Cerebellum (tissue), 5 donors: ENCODE measurements around a stretch of chr3.

DNA sequence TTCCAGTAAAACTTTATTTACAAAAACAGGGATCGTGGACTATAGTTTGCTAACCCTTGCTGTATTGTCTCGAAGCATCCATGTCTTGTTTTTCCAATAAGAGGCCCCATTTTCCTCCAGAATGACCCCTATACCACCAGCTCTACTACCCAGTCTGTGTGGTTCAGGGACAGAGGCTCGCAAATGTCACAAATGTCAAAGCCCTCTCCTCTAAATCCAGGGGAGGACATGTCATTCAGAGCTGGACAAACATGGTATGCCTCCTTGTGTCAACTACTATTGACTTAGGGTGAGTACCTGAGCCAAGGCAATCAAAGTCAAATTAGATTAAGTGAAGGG, 186.8 kb upstream of the EOMES start:
- PRO-cap, 3 experiments = no peak in any of the 3 experiments
- RAMPAGE, long total RNA = no peak

GRCh38 chr3:28243459-28244094, 2.2 kb downstream of the CMC1 start:
- PRO-cap, 3 experiments = no peak in any of the 3 experiments
- RAMPAGE, long total RNA = no peak

DNA sequence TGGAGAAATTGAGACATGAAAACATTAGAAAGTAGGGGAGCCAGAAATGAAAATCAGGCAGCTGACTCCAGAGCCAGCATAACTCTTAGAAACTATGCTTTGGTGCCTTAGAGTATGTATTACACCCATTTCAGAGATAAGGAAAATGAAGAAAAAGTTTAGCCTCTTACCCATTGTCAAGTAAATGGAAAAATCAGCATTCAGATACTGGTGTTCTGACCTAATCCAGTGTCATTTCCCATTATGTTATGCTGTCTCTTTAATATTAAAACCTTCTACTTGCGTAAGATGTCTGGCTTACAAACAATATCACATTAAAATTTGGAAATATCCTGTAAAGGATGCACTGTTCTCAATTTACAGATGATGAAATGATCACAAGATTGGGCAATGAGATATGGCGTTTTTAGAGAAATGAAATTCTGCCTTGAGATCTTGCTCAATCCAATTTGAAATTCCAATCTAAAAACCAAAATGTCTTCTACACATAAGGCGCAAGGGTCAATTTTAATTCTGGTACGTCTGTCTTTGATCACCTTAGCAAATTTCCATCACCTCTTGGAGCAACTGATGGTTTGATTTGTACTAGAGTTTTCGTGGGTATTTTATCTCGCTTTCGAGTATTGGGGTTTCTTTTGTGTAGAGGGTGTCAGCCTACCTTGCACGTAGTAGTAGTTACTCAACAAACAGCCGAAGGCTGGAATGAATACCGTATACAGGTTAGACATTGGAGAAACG, 937 bp upstream of the ZCWPW2 start:
- PRO-cap, 3 experiments = no peak in any of the 3 experiments
- RAMPAGE, long total RNA = no peak

DNA sequence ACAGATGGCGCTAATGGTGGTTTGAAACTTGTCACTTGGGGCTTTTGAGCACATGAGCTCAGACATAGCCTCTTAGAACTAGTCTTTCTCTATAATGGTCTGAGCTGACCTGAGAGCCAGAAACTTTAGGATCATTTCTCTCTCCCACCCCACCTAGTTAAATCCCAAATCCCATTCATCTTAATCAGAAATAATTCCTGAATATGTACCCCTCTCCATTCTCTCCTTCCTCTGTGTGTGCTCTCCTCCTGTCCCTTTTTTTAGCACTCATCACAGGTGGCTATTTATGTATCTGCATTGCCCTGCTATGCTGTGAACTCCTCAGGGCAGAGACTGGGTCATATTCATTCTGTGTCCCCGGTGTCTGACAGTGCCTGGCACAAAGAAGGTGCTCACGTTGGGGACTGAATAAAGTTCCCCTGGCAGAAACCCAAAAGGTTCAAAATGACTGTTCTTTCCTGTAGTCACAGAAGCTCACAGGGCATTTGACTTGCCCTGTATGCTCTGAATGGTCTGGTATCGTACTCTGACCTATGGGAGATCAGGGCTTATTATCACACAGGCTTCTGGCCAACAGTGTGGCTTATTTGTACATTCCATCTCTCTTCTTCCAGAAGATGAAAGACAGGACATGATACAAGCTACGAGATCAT, 319.3 kb upstream of the AZI2 start:
- PRO-cap, 3 experiments = no peak in any of the 3 experiments
- RAMPAGE, long total RNA = no peak

DNA sequence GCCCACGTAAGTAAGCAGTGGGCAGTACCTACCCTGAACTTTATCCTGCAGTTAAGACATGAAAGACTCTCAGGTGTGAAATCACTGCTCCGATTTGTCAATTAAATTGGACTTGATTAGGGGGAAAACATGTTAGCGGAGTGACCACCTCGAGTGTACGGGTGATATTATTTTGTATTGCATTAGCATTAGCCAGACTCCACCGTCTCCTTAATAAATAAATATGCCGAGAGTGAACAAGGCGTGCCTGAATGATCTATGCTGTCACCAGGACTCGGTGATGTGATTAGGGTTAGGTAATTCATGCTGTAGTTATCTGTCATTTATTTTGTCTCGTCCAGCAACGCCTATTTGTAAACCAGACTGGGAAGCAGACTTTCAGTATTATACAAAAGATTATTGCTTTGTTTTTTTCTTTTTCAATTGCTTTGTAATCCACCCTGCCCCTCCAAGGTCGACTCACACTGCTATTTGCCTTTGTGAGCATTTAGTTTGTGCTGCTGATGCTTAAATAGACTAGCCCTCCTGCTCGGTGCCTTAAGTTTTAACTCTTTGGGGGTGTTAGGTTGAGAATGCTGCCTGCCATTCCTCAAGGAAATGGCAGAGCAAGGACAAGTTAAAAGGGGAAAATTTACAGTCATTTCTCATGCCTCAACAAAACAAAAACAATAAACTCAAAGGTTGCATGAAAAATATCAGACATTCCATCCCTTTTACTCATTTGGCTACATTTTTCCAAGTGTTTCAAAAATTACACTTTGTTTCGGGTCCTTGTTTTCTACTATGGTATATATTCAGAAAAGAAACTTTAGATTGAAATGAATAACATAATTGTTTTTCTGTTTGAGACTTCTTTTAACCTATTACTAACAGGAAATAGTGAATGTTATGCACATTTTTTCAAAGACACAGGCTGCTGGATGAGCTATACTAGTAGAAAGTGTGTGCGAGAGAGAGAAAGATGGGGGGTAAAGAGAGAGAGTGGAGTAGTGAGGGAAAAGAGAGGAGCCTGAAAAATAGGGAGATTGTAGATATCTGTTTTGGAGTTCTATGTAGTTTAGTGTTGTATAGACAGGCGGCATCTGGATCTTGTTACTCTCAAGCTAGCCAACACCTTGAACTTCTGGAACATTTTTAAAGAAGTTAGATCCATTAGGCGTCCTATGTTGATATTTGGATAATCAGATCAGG, 2.0 kb downstream of the RBMS3 start:
- PRO-cap, 3 experiments = no peak in any of the 3 experiments
- RAMPAGE, long total RNA = no peak

GRCh38 chr3:29311648-29312270, 30.9 kb downstream of the RBMS3 start:
- PRO-cap, 3 experiments = no peak in any of the 3 experiments
- RAMPAGE, long total RNA = no peak

GRCh38 chr3:29616423-29617062, 335.7 kb downstream of the RBMS3 start:
- PRO-cap, 3 experiments = no peak in any of the 3 experiments
- RAMPAGE, long total RNA = no peak

DNA sequence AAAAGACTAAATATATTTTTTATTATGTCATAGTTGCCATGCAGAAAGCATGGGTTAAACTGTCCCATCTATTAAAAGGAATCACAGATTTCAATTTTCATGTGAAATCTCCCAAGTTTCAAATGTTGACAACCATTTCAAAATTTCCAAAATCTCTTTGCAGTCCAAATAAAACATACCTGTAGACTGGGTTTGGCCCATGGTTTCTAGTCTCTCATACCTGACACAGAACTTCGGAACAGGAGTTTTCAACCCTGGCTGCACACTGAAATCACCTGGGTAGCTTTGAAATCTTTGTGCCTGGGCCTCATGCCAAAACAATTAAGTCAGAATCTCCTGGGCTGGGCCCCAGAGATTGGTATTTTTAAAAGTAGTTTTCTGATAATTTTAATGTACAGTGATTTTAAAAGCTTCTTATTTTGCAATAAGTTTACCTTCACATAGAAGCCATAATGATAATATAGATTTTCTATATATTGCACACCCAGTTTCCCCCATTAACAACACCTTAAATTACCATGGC, 476.5 kb downstream of the RBMS3 start:
- PRO-cap, 3 experiments = no peak in any of the 3 experiments
- RAMPAGE, long total RNA = no peak

DNA sequence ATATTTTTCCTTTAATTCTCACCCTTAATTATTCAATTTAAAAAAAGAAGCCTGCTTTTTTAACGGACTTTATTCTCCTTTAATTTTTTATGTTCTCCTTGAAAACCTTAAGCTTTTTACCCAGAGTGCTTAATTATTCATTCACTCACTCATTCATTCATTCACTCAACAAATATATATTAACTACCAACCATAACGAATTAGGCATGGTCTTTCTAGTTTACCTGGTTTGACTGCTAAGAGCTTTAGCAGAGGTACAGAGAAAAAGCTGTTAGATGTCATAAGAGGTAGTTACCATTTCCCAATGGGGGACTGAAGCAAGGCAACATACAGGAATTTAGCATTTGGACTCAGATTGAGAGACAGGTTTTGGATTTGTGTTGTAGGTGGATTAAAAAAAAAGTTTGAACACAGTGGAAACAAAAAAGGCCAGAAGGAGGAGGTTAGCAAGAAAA, 634.9 kb upstream of the TGFBR2 start:
- PRO-cap, 3 experiments = no peak in any of the 3 experiments
- RAMPAGE, long total RNA = no peak

- PRO-cap, 3 experiments = no peak in any of the 3 experiments
- RAMPAGE, long total RNA = no peak
Observed at GRCh38 chr3:30289351-30289784, 317.0 kb upstream of the TGFBR2 start.

- PRO-cap, 3 experiments = no peak in any of the 3 experiments
- RAMPAGE, long total RNA = no peak
Observed at GRCh38 chr3:30426096-30426632, 180.2 kb upstream of the TGFBR2 start.

DNA sequence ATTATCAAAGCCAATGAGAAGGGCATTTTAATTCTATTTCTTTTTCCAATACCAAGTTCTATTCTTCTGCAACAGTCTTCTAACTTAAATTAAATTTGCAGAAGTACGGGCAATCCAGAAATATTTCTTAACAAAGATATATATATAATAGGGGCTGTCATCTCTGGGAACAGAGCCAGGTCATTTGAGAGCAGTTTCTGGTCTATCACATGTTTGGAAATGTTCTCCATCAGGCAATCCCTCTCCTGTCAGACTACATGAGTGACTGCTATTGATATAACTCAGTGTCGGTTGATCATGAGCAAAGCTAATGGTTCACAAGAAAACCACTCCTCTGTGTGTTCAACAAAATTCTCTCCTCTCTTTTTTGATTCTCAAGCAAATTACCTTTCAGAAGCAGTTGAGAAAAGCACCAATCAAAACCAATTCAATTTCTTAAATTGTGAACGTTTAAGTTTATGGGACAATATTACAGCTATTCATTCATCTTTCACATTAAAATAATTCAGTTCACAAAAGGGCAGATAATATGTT, 153.0 kb upstream of the TGFBR2 start:
- PRO-cap, 3 experiments = no peak in any of the 3 experiments
- RAMPAGE, long total RNA = no peak

- PRO-cap, 3 experiments = no peak in any of the 3 experiments
- RAMPAGE, long total RNA = no peak
Observed at GRCh38 chr3:30518137-30519050, 88.0 kb upstream of the TGFBR2 start.

DNA sequence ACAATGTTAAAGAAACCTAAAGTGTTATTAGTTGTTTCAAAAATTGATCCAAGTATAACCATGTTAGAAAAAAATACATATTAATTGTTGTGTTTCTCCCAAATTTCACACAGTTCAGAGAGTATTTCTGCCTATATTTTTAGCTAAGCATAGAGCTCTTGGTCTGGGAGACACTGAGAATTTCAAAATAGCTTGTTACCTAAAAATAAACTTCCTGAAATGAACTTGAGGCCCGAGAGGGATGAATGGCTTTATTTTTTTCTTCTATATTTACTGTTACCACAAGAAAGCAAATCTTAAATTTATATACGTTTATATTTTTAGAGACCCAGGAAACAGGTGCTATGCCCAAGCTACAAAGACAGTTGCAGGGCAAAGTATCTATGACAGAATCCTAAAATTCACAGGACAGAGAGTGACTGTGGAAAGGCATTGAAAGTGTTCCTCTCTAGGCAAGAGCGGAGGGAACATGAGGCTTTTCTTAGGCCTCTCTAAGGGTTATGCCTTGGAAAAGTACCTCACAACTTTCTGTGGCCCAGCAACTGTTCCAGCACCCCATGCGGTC, 36.4 kb downstream of the TGFBR2 start:
- PRO-cap, 3 experiments = no peak in any of the 3 experiments
- RAMPAGE, long total RNA = no peak

- PRO-cap, 3 experiments = no peak in any of the 3 experiments
- RAMPAGE, long total RNA = no peak
Observed at GRCh38 chr3:30655100-30655840, 48.9 kb downstream of the TGFBR2 start.

GRCh38 chr3:30659337-30660091, 53.1 kb downstream of the TGFBR2 start:
- PRO-cap, 3 experiments = no peak in any of the 3 experiments
- RAMPAGE, long total RNA = no peak

- PRO-cap, 3 experiments = no peak in any of the 3 experiments
- RAMPAGE, long total RNA = no peak
Observed at GRCh38 chr3:30666851-30667405, 60.5 kb downstream of the TGFBR2 start.

DNA sequence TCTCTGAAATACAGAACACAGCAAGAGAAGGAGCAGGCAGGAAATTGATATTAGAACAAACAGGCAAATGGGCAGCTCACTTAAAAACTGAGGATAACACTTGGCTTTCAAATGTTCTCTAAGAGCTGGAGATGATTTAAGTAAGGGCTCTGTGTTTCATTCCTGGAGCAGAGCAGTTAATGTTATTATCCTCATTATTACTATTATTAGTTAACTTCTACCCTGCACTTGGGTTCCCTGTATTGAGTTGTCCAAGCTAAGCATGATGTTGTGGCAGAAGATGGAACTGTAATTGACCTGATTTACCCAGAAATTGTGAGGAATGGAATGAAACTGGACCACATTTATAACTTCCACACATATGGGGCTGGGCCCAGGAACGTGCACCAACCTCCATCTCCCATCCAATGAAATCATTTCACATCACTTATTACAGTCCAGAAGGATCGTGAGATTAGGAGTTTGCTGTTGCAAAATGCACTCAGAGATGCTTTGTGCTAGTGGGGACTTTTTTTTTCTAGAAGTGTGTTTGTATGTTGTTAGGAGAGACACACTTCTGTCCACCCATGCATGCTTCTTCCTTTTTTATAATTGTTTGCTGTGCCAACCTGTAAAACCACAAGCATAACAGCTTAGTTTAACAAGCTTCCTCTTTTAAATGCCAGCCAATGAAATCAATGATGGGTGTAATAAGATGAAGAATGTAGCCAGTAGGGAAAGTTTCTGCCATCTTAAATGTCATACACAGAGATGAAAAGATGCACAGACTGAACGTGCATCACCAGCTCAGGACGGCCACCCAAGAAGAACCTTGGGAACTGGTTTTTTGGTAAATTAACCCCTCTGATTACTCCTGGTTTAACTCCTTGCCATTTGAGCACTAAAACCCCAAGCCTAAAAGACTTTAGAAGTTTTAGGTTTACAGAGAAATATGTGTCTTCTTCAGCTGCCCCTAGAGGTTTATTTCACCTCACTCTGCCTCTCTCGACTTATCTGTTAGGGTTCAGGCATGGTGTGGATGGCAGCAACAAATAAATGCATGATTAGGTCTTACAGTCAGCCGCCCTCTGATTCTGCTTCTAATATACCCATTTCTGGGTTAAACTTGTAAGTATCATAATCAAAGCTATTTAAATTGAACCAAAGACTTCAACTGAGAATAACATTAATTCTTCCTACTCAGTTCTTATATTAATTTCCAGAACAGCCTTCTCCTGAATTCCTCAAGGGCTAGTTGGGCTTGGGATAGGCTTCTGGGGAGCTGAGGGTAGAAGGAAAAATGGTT, 305.5 kb upstream of the STT3B start:
- PRO-cap, 3 experiments = no peak in any of the 3 experiments
- RAMPAGE, long total RNA = no peak

DNA sequence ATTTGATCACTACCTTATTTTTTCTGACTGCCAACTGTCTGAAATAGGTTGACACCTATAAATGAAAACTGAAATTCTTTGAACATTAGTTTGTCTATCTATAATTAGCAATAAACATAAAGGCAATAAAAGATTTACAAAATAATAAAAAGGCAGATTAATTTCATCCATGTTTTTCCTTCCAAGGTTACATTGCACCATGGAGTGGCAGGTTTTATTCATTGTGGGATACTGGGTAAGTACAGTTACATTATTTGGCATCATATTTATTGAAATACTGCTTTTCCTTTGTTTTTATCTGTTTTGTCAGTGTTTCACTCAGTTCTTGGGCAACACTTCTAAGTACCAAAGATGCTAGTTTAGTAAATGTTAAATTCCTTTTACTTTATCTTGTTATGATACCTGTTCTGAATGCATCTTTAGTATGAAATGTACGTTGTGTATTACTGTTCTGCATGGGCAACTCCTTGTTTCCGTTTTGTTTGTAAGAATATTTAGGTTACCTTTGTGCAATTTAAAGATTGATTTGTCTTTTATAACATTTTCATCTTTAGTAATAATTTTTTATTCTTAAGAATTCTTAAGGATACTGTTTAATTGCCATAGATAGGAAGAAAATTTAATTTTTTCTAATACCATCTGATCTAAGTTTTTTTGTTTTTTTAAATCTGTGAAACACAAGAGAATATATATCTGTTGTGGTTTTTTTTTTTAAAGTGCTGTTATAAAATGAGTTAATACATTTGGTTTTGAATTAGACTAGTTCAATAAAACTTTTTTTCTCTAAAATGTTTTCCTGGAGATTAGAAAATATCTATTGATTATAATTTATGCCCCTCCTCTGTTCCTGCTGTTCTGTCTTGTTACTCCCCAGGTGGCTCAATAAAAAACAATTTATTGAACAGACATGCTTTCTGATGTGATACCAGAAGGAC, 85.3 kb downstream of the STT3B start:
- PRO-cap, 3 experiments = no peak in any of the 3 experiments
- RAMPAGE, long total RNA = no peak

- PRO-cap, 3 experiments = no peak in any of the 3 experiments
- RAMPAGE, long total RNA = no peak
Observed at GRCh38 chr3:31623445-31624071, 90.8 kb downstream of the STT3B start.